Endometrial microvascular endothelial cells (primary cell): ENCODE data around the genes GOLGA6L26 and GOLGA8S.

GRCh38 chr15:20103443-20103794 lies 438.2 kb downstream of the GOLGA6L6 start:
- RAMPAGE, long total RNA: no peak

GRCh38 chr15:22264876-22265895 lies 170.9 kb downstream of the OR4N4 start:
- RAMPAGE, long total RNA: no peak

GRCh38 chr15:22827661-22828369 lies 10.7 kb upstream of the NIPA2 start:
- RAMPAGE, long total RNA: no peak

DNA sequence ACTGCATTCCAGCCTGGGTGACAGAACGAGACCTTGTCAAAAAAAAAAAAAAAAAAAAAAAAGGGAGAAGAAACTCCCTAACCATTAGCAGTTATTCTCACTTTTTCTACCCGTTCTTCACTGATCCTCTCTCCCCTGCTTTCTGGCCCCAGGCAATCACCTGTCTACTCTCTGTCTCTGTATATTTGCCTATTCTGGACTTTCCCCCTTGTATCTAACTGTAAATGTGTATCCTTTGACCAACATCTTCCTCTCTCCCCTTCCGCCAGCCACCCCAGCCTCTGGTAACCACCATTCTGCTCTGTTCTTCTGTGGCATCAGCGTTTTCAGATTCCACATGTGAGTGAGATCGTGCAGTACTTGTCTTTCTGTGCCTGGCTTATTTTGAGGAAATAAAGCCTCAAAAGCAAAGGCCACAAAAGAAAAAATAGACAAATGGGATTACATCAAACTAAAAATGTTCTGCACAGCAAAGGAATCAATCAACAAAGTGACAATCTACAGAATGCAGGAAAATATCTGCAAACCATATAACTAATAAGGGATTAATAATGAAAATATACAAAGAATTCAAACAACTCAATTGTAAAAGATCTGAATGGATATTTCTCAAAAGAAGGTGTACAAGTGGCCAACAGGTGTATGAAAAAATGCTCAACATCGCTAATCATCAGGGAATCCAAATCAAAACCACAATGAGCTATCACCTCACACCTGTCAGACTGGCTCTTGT lies 6.7 kb downstream of the CYFIP1 start:
- RAMPAGE, long total RNA: no peak

DNA sequence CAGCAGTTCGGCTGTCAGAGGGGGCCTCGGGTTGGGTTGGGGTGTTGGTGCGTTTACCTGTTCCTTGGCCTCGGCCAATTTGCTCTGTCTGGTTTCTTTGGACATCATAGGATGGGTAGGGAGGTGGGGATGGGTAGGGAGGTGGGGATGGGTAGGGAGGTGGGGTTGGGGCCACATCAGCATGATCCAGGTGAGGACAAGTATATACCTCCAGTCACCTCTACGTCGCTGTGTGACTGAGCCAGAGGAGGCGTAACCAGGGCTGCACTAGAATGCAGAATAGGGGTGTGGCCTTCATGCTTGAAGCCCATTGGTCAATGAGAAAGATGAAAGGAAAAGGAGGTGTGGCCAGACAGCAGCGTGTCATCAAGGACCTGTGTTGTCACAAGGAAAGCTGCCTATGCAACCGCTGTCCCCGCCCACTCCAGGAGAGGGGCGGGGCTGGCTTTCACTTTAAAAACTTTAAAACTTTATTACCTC lies at the start of gene GOLGA6L26:
Gene GOLGA6L26 (minus strand): TSS at position 238 of the 480 bp plus-strand sequence.
- RAMPAGE, long total RNA: no peak

GRCh38 chr15:23354575-23354941 lies at the start of gene GOLGA8S:
Gene GOLGA8S, plus strand, starts transcription at chr15:23354748.
- RAMPAGE, long total RNA: no peak

DNA sequence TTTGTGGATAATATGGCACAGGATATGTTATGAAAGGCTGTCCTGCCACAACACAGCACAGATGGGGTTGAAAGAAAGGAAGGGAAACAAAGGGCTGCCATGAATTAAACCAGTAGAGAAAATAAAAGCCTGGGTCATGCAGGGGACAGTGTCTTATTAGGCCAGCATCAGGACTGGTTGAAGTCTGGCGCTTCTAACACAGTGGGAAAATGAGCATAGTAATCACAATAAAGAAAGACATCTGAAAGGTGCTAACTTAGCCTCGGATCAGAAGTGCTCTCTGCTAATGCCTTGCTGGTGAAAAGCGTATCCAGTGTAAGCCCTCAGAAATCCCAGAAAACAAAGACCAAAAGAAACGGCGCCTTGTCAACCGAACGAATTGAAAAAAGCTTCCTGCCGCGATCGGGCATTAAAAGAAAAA lies 636 bp upstream of the MKRN3 start:
- RAMPAGE, long total RNA: no peak

DNA sequence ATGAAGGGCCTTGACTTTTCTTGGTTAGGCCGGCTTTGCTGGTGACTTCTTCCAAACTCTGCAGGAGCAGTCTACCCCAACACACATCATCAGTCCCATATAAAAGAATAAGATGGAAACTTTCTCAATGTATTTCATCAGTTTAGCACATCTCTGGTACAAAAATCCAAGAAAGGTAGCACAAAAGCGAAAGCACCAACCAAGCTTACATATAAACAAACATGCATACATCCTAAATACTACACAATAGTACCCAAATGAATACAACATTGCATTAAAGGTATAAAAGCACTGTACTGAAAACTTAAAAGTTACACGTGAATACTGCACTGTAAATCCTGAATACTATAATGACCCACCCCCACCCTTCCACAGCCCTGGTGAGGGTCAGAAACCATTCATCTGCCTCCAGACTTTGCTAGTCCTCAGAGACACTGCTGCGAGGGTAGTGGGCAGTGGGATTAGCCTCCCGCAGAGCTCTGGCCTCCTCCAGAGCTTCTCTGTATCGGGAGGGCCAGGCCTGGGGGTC lies 1.2 kb downstream of the NDN start:
- RAMPAGE, long total RNA: no peak

GRCh38 chr15:24852172-24852738 lies 102.5 kb upstream of the SNRPN start:
- RAMPAGE, long total RNA: no peak

- RAMPAGE, long total RNA: no peak
These were observed 98.5 kb upstream of the SNRPN start for GRCh38 chr15:24856115-24856867.

DNA sequence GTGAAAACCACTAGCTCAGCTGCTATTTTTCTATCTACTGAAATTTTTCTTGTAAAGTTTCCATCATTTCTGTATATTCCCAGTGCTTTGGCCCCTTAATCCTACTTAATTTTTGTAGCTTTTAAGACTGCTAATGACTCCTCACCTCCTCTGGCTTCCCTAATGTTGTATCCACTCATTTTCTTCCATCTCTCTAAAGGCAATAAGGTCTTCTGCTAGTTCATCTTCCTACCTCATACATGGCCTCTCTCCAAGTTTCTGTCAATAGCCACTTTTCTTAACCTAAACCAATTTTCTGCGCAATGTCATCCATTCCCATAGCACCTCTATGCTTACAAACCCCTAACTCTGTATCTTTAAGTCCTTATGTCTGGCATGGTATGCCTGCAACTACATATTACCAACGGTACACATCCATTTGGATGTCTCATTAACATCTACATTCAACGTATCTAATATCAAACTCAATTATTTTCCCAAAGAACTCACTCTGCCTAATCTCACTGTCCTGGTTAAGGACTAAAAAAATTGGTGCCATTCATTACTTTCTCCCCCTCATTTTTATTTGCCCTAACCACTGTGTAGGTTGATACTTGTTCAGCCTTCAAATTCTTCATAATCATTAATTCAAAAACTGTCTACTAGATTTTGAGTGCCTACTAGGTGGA lies 25.0 kb downstream of the UBE3A start:
- RAMPAGE, long total RNA: no peak

- RAMPAGE, long total RNA: no peak
These were observed 192.0 kb downstream of the ATP10A start for GRCh38 chr15:25670948-25671738.

- RAMPAGE, long total RNA: no peak
These were observed 99.7 kb downstream of the ATP10A start for GRCh38 chr15:25763377-25763834.

DNA sequence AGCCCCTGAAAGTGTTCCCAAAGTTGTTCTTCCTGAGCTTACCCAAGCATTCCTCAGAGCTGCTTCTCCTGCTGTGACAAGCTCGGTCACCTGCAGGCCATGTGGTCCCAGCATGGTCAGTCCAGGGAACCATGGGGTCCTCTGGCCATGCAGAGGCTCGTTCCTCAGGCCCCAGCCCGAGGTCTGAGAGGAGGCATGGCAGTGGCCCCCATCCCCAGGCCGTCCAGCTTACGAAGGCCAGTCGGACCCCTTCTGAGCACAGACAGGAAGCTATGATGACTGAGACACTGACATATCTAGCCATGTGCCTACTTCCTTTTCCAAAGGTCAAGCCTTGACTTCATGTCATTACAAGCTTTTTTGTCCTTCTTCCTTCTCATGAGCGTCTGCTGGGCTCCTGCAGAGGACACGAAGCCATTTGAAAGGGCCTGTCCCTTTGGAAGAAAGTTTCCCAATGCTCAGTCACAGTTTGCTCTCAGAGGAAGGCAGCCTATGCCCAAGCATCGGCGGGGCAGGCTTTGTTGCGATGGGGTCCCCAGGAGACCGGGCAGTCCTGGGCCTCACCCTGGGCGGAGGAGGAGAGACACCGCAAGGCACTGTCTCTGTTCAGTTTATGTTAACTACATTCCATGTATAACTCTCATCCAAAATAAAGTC lies 79.3 kb downstream of the ATP10A start:
- RAMPAGE, long total RNA: no peak

- RAMPAGE, long total RNA: no peak
These were observed 108.0 kb upstream of the ATP10A start for GRCh38 chr15:25971101-25971574.

DNA sequence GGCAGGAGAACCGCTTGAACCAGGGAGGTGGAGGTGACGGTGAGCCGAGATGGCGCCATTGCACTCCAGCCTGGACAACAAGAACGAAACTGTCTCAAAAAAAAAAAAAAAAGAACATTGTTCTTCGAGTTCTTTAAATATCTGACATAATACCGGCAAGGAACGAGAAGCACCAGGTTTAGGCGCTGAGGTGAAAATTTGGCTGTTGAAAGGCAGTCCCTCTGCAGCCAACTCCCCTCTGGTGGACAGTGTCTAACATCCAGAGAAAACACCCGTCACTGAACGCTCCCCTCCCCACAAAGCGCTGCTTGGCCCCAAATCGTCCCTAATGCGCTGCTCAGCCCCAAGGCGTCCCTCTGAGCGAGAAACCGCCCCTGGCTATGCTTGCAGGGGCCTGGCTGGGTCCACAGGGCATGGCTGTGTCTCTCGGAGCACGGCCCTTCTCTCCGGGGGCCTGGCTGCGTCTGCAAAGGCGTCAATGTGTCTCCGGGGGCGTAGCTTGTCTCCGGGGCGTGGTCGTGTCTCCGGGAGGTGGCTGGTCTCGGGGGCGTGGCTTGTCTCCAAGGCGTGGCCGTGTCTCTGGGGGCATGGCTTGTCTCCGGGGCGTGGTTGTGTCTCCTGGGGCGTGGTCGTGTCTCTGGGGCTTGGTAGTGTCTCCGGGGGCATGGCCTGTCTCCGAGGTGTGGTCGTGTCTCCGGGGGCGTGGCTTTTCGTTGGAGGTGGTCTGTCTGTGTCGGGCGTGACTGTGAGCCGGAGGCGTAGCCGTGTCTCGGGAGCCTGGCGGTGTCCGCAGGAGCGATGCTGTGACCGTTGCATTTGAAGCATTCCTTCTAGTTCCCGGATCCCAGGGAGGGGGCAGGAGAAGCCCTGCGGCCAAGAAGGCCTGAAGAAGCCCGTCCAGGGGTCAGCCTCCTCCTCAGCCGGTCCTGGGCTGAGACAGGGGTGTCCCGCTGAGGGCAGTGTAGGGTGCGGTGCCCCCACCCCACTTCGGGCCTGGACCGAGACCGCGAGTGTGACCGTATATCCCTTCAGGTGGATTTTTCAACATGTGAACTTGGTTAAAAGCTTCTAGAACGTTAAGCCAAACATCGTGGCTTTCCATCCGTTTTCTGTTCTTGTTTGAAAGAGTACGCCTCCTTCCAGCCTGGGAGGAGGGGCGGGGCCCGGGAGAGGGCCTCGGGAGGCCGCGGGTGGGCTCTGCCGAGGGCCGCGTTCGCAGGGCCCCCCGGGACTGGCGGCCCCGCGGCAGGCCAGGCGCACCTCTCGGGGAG lies 3.1 kb downstream of the OCA2 start:
- RAMPAGE, long total RNA: no peak

- RAMPAGE, long total RNA: no peak
These were observed 338 bp downstream of the OCA2 start for GRCh38 chr15:28098738-28099215.

GRCh38 chr15:28886754-28887479 lies 1.1 kb downstream of the APBA2 start:
- RAMPAGE, long total RNA: no peak

- RAMPAGE, long total RNA: no peak
These were observed 33.4 kb downstream of the APBA2 start for GRCh38 chr15:28919072-28919764.

GRCh38 chr15:28937931-28938551 lies 52.3 kb downstream of the APBA2 start:
- RAMPAGE, long total RNA: no peak